RPMI7951 (cell line): Measurements from ENCODE around the gene PHPT1.

GRCh38 chr9:136720516-136721636, 8.5 kb downstream of the DIPK1B start:
- RAMPAGE, long total RNA, result no peak

- RAMPAGE, long total RNA, result no peak
Observed at GRCh38 chr9:136757419-136757857, 605 bp downstream of the LCN8 start.

DNA sequence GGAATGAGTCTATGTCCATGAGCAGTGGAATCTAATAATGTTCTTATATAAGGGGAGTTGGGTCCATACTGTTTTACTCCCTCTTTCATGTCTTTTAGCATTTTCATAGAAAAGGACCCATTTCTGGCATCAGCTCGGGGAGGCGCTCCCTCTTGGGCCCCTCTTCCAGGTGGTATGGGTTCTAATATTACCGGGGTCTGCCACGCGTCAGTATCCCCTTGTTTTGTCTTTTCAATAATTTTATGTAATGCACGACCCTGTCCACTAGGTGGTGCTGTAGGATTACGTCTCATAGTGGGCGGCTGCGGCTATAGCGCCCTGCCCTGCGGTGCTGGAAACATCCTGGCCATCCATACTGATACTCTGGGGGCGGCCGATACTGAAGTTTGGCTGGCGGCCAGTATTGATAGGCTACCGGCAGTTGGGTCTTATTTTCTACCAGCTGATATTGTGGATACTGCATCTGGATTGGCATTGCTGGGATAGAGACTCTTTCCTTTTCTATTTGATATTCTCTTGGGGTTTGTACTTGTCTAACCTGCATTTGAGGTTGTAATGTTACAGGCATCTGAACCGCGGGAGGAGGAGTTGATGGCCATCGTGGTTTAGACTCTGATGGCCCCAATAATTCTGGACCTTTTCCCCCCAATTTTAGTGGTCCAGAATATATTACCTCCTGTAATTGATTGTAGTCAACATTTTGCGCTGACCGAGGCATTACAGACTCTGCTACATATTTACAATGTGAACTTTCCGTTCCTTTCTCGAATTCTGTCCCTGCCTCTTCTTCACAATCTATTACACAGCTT, 3.4 kb upstream of the TMEM141 start:
- RAMPAGE, long total RNA, result no peak

DNA sequence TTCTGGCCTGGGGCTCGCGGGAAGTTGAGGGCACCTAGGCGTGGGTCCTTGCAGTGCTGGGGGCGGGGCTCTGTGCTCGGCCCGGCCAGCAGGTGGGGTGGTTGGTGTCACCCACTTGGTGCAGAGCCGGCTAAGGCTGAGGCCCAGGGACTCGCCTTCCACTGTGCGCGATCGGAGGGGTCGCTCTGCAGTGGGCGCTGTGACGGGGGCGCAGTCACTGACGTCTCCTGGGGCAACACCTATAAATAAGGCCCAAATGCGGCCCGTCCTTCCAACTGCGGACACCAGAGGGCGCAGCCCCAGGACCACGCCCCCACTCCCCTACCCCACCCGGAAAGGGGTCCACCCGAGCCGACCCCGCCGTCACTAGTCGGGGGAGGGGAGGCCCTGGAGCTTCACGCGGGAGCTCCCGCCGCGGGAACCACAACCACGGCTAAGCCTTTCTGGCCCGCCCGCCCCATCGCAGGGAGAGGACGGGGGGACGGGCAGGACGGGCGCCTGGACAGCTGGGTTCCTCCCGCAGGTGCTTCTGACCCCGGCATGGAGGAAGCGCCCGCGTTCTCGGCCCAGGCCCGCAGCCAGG, 1.5 kb downstream of the AJM1 start:
- RAMPAGE, long total RNA, result no peak

DNA sequence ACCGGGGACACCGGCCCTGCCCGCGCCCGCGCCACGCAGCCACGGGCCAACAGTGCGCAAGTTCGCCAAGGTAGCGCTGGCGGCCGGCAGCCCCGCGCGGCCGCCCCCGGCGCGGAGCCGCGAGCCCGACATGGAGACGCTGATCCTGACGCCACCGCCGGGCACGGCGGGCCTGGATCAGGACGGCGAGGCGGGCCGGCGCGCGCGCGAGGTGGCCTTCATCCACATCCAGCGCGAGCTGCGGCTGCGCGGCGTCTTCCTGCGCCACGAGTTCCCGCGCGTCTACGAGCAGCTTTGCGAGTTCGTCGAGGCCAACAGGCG, 2.4 kb upstream of the PHPT1 start:
- RAMPAGE, long total RNA, result no peak

DNA sequence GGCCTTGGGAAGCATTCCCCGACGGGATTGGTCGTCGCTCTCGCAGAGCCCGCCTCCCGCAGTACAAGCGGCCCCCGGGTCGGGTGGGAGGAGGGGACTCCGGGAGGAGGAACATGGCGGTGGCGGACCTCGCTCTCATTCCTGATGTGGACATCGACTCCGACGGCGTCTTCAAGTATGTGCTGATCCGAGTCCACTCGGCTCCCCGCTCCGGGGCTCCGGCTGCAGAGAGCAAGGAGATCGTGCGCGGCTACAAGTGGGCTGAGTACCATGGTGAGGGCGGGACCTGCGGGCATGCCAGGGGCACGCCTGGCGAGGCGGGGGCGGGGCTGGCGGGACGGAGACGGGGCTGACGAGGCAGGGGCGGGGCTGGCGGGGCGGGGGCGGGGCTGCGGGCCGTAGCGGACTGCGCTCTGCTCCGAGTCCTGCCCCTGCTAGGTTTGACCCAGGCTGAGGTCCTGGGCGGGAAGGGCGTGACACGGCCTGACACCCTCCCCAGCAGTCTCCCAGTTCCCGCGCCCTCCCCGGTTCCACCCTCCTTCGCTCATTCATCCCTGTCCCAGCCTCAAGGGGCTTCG, at the start of gene PHPT1:
Gene PHPT1 (plus strand): TSS at position 92 of the 578 bp plus-strand sequence.
- RAMPAGE, long total RNA, result no peak

GRCh38 chr9:136898642-136899213, 12.4 kb downstream of the TRAF2 start:
- RAMPAGE, long total RNA, result no peak

- RAMPAGE, long total RNA, result no peak
Observed at GRCh38 chr9:136943748-136944286, 721 bp downstream of the FBXW5 start.

DNA sequence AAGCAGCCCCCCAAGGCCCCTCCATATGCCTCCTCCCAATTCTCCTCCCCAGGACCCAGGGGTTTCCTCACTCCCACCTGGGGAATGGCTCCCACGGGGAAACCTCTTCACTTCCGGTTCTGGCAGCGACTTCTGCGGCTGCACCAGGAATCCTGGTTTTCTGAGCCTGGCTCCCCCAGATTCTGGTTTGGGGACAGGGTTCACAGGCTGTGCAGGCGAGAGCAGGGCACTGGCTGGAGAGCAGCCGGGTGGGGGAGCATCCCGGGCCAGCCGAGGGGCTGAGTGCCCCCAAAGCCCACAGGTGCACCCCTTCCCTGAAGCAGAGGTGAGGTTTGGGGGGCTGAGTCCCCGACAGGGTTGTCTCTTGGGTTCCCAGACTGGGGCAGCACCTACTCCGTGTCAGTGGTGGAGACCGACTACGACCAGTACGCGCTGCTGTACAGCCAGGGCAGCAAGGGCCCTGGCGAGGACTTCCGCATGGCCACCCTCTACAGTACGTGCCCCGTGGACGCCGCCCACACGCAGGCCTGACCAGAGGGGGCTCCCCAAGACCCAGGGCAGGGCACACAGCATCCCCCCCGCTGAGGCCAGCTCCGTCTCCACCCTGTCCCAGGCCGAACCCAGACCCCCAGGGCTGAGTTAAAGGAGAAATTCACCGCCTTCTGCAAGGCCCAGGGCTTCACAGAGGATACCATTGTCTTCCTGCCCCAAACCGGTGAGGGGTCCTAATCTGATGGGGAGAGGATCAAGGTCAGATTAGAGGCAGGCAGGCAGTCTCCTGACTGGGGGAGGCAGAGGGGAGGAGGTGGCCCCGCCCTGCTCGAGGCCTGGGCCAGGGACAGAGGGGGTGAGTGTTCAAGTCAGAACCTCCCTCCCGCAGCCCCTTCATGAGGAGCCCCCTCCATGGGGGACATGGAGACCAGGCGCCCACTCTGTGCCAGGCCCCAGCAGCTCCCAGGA, 2.5 kb downstream of the PTGDS start:
- RAMPAGE, long total RNA, result no peak

DNA sequence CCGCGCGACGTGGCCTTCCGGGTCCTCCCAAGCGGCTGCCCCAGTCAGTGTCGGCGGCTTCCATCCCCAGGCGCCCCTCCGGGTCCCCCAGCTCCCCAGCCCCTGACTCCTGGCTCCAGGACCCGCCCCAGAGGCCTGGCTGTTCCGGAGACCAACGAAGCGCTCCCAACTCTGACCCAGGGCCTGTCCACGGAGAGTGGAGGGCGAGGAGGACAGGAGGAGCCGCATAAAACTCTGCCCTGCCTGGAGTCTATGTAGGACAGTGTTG, 3.2 kb downstream of the LCNL1 start:
- RAMPAGE, long total RNA, result no peak

DNA sequence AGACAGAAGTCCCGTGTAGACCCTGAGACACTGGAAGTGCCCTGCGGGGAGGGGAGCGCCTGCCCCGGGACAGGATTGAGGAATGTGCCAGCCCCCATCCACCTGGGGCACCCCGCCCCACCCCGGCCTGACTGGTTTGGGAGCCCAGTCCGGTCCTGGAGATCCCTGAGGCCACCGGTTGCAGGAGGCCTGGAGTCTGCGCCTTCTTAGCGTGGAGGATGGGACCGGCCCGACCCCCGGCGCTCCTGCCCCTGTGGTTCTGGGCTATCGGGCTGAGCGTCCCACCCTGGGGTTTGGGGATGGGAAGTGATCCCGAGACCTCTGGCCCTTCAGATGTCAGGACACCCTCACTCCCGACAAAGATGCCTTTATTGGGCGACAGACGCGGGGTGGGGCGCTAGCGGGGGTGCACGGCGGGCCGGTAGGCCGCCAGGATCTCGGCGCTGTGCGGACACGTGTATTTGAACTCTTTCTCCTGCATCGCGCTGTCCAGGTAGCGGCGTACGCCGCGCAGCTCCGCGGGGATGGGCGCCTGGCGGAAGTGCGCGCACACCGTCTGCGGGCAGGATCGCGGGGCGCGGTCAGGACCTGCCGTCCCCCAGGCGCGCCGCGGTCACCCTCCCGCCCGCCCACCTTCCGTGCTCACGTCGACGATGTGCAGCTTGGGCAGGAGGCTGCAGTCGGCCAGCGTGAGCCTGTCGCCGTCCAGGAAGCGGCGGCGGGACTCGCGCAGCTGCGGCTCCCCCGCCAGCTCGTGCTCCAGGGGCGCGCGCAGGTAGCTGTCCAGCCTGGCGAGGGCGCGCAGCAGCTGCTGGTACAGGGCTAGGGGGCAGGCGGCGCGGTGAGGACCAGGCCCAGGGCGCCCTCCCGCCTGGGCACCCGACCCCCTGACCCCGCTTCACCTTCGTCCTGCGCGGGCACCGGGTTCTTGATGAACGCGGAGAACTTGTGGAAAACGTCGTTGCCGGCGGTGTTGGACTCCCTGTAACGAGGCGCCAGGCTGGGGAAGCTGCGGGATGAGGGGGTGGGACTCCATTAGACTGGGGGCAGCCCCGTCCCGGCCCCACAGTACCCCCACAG, 1.7 kb downstream of the CLIC3 start:
- RAMPAGE, long total RNA, result no peak

GRCh38 chr9:137025225-137026105, 2.6 kb downstream of the ABCA2 start:
- RAMPAGE, long total RNA, result no peak

GRCh38 chr9:137040828-137041637, 4.9 kb downstream of the NPDC1 start:
- RAMPAGE, long total RNA, result no peak

DNA sequence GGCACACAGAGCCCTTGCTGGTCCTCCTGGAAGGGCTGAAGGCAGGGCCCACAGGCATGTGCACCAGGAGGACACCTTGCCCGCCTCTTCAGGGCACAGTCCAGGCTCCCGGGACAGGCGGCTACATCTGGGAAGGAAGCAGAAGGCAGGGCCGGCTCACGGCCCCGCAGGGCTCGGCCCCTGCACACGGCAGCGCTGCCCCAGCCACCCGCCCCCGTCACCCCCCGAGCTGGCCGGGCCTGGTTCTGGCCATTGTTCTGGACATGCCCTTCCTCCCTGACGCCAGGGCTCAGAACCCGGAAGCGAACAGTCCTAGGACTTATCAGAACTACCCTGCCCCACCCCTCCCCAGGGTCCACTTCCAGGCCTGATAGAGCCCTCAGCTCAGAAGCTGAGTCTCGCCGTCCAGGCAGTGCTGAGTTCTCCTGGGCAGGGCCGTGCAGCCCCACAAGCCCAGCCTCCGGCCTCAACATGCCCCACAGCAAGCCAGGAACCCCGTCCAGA, 3.0 kb downstream of the NPDC1 start:
- RAMPAGE, long total RNA, result no peak

DNA sequence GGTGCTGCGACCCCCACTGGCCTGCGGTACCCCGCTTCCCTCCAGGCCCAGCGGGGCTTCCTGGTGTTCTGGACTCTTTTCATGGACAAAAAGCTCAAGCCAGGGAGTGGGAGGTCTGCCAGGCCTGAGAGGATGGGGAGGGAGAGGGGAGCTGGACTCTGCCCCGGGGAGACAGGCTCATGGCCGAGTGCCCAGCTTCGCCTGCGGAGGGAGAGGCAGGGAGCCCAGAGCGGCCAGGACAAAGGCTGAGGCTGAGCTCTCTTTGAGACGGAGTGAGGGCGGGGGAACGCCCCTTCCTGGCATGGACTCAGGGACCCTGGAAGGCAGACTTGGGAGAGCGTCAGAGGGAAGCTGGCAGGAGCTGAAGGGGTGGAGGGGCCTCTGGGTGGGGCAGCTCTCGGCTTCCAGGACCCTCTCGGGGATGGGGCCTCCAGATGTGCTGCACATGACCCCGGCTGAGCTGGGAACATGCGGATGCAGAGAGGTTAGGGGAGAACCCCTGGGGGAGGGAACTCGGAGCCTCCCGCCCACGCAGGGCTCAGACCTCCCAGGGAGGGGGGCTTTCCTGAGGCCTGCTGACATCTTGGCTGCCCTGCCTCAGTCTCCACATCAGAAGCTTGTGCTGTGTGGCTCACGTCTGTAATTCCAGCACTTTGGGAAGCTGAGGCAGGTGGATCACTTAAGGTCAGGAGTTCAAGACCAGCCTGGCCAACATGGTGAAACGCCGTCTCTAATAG, 1.9 kb upstream of the ENTPD2 start:
- RAMPAGE, long total RNA, result no peak

DNA sequence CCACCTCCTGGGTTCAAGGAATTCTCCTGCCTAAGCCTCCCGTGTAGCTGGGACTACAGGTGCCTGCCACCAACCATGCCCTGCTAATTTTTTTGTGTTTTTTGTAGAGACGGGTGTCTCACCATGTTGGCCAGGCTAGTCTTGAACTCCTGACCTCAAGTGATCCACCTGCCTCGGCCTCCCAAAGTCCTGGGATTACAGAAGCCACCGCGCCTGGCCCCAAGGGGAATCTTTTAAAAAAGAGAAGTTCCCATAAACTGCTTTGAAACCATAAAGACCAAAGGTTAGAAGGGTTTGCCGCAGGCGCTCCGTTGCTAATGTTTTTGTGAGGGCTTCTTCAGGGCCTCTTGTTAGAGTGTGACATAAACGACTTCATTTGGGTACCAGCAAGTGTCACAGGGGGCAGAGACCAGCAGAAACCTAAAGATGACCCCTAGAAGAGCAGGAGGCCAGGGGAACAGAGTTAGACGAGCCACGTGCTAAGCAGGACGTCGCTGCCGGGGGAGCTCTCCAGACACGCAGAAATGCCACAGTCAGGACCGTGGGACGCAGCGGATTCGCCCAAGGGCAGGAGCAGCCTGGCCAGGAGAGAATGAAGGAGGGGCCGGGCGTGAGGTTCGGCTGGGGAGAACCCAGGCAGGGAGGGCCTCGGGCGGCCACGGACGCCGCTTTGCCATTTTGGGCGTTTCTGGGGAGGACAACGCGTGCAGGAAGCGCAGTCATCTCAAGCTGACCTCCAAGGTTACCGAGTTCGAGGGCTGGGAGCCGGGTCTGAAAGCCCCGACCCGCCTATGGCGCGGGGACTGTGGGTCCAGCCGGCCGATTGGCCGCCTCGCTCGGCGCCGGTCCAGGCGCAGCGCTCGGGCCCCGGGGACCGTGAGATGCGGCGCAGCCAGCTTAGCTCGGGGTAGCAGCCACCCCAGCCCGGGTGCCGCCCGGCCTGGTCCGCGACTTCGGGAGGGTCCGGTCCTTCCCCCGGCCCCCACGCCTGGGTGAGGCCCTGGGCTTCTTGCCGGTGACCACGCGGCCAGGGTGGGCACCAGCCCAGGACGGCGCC, 999 bp upstream of the MAN1B1 start:
- RAMPAGE, long total RNA, result no peak

DNA sequence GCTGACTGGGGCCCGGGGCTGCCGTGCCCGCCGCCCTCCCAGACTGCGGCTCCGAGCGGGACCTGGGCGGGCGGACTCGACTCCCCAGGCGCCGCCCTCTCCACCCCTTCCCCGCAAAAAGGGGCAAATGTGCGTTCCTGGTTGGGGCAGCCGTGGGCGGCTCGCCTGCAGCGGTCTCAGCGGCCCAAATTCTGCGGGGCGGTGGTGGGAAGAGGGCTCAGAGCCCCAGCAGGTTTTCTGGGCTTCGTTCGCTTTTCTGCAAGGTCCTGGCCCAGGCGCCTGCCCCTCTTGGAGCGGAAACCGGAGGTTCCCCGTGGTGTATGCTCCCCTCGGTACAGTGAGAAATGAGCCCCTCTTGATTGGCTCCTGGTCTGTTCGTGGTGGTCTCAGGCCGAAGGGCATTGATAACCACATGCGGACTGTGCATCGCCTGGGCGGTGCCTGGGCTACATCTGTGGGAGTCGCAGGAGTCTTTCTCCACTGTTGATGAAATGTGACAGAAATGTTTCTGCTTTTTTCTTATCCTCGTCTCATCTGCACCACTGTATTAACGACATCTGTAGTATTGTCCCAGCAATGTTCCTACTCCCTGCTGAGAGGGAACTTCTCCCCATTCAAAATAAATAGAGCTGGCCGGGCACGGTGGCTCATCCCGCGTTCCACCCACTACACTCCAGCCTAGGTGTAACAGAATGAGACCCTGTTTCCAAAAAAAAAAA, 609 bp downstream of the MAN1B1 start:
- RAMPAGE, long total RNA, result no peak

- RAMPAGE, long total RNA, result no peak
Observed at GRCh38 chr9:137130090-137130821, 8.7 kb upstream of the GRIN1 start.

GRCh38 chr9:137187462-137188126, 766 bp downstream of the ANAPC2 start:
- RAMPAGE, long total RNA, result no peak

DNA sequence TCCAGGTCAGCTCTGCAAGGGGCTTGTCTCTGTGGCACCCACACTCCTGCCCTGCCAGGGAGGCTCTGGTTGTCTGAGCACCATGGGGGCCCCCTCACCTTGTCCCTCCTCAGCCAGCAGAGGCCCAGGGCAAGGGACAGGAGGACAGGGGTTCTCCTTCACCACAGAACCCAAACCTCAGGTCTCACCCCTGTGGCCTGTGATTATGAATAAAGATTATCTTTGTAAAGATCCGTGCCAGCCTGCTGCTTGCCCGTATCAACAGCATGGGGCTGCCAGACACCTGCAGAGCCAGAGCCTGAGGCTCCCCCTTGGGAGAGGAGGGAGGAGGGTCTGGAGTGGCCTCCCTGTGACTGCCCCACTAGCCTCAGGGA, 1.6 kb downstream of the SSNA1 start:
- RAMPAGE, long total RNA, result no peak